Measurements from ENCODE around the gene PLIN2.

DNA sequence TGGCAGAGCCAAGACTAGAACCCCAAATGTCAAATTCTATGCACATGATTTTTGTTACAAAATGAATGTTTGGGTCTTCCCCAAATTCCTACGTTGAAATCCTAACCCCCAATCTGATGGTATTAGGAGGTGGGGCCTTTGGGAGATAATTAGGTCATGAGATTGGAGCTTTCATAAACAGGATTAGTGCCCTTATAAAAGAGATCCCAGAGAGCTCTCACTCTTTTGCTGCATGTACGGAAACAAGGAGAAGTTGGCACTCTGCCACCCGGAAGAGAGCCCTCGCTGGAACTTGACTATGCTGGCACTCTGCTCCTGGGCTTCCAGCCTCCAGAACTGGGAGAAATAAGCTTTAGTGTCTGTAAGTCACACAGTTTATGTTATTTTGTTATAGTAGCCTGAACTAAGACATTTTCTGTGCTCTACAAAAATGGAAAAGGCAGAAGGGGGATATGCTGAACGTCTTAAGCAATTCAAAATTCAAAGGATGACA, 17.5 kb downstream of the NFIB start:
- PRO-cap = no peak
- RRBS = no CpG with 5 or more reads among the region's 5 CpGs

DNA sequence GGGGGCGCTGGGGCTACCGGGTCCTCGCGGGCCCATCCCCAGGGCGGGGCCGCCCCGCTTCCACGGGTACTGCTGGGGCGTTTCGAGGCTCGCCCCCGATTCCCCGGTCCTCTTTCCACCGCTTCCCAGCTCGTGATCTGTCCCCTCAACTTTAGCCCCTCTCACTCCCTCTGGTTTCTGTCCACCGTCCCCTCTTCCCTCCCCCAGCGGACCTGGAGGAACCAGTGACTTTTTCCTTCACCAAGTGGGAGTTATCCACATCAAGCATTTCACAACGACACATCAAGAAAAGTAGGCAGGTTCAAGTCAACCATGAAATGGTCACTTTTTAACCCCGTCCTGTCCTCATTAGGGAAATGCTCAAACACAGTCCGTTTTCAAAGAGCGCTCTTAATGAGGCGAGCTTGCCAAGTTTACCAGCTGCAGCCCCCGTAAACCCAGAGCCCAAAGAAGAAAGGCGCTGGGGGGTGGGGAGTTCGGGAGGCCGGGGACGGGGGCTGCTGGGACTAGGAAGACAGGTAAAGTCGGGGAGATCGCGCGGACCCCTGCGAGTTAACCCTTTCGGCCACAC, 2.0 kb upstream of the NFIB start:
- PRO-cap = no peak
- RRBS = 4% methylated on average over 12 of the region's 33 CpGs

DNA sequence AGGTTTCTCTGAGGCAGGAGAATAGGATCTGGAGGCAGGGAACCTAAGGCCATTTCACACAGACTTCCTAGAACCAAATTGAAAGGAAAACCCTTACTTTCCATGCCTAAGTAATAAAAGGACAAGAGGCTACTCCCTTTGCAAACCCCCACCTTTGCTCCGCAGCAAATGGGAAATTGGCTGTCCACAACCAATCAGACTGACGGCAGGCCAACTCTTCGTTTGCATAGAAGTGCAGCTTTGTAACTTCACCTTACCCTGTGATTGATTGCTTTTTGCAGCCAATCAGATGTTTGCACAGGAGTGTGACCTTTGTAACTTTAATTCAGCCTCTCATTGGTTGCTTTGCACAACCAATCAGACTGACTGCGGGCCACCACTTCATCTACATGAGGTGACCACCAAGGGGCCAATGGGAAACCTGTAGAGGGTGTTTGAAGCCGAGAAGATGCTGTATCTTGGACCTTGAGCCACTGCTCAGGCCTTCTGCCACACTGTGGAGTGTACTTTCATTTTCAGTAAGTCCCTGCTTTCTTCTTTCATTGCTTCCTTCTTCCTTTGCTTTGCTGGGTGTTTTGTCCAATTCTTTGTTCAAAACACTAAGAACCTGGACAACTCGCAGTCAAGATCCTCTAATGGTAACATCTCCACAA, 51.2 kb upstream of the FREM1 start:
- PRO-cap = no peak
- RRBS = no CpG with 5 or more reads among the region's 6 CpGs

DNA sequence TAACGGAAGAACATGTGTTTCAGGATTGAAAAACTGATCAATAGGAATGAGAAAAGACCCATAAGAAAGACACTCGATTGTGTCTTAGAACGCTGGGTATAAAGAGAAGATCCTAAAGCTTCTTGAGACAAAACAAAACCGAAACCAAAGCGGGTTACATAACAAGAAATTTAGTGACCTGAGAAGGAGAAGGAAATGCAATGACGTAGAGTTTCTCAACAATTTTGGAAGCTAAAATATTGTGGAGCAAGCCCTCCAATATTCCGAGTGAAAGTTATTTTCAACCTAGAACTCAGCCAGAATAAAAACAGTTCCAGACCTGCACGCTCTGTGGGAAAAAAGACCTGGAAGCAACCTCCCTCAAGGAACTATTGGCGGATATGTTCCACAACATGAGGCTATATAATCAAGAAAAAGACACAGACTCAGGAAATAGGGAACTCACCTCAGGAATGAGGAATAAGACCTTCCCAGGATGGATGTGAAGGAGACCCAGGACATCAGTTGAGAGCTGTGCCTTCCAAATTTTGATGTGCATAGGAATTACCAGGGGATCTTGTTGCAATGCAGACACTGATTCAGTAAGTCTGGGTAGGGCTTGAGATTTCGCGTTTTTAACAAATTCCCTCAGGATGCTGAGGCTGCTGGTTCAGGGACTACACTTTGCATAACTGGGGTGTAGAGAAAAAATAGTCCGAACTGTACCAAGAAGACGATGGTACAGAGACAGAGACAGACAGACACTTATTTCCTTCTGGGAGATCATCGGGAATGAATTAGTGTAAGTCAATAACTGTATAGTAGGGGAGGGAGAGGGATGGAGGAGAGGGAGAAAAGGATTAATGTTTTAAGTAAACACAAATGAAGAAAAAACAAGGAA, 82.1 kb upstream of the FREM1 start:
- PRO-cap = no peak
- RRBS = no CpG with 5 or more reads among the region's 14 CpGs

GRCh38 chr9:15290610-15291341, 16.2 kb downstream of the TTC39B start:
- PRO-cap = no peak
- RRBS = no CpG with 5 or more reads among the region's 9 CpGs

DNA sequence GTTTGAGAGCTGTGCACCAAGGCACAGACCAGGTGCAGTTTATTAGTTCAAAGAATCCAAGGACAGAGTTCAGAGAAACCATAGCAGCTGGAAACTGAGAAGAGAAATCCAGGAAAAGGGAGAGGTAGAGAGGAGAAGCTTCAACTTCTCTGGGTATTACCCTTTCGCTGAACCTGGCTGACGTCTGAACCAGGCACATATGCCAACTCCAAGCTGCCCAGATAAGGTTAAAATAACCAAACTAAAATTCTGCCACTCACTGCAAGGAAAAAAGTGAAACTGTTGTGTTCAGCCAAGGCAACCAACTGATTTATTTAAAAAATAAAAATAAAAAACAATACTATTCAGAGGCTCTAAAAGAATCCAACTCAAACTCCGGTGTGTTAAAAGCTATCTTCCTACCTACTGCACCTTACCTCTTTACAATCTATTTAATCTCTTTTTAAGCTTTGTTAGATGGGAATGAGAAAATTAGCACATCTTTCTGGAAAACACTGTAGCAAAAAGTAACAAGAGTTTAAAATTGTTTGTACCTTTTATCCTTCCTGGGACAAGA, 23.6 kb upstream of the TTC39B start:
- PRO-cap = no peak
- RRBS = no CpG with 5 or more reads among the region's 3 CpGs

GRCh38 chr9:15485628-15486266, 25.0 kb downstream of the PSIP1 start:
- PRO-cap = no peak
- RRBS = no CpG with 5 or more reads among the region's 1 CpG

DNA sequence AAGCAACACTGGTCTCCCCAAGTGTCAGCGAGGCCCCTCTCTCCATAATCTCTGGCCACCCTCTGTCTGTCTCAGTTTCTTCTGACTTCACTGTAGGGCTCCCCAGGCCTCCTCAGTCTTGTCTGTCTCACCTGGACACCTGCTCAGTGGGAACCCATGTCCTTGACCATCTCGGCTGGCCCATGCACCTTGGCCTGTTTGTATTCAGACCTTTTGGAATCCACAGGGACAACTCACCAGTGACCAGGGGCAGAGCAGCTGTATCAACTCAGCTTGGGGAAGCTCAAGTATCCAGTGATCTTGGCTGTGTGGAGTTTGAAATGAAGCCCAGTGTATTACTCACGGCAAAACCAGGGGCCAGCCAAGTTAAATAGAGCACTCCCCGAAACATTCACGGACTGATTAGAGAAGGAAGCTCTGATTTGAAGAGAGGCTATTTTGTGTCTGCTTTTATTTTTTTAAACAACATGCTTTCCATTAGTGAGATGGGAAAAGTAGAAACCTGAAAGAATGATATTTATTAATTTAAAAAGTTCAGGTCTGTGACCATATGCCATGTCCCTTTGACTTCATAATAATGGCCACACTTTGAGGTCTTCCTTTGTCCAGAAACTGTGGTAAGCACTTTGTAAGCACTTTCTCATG, 656.7 kb downstream of the BNC2 start:
- PRO-cap = no peak
- RRBS = no CpG with 5 or more reads among the region's 5 CpGs

- PRO-cap = no peak
- RRBS = no CpG with 5 or more reads among the region's 5 CpGs
Observed at GRCh38 chr9:16571235-16571654, 299.2 kb downstream of the BNC2 start.

DNA sequence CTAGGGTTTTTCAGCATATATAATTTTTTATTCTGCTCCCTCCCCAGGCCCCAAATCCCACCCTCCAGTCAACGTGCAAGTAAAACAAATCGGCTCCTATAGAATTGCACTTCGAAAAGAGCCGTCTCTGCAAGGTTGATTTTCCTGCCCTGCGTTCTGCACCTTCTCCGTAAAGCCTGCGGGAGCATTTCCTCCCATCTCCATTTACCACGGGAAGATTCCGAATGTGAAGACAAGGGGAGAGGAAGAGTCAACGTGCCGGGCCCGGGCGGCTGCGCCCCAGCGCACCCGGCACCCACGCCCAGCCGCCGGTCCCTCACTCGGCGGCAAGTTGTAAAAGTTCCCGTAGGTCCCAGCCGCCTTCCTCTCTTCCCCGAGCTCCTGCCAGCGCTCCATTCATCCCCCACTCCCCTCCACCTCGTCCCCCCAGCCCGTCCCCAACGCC, 576 bp downstream of the BNC2 start:
- PRO-cap = no peak
- RRBS = no CpG with 5 or more reads among the region's 28 CpGs

- PRO-cap = no peak
- RRBS = no CpG with 5 or more reads among the region's 10 CpGs
Observed at GRCh38 chr9:16983508-16983952, 113.1 kb upstream of the BNC2 start.

DNA sequence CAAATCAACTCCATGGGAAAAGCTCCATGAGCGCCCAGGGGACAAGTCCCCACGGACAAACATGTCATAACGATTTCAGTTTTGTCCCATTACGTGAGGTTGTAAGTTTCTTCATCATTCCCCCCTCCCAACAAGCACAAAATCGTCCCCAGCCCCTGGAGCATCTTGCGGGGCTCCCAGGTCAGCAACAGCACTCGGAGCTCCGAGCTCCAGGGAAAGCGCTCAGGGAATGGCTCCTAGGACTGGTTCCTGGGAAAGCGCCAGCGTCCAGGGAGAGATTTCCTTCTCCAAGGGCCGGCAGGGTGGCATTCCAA, 327.1 kb downstream of the SH3GL2 start:
- PRO-cap = unidirectional peak, plus-strand start at position 193 of the sequence
- RRBS = 0% methylated on average over 1 of the region's 12 CpGs

DNA sequence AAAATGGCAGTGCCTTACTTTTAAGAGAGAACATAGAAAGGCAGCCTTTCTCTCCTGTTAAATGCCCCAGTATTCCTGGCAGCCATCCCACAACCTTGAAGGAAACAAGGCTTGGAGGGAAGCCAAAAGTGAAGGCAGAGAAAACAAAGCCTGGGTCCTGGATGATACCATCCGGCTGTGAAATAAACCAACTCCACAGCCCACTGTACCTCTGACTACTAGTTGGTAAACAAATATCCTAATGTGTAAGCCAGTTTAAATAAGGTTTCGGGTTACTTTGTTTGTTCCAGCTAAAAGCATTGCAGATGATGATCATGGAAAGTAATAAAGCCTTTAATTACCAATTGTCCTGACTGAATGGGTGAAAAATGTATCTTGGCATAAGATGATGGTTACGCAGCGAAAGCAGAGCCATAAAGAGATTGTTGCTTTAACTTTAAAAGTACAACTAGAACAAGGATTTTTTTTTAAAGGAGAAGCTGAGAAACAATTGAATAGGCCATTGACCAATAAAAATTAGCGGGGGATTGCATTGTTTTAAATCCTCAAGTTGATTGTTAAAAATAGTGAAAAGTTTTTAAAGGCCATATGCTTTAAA, 80.1 kb upstream of the ADAMTSL1 start:
- PRO-cap = no peak
- RRBS = no CpG with 5 or more reads among the region's 5 CpGs

- PRO-cap = no peak
- RRBS = no CpG with 5 or more reads among the region's 7 CpGs
Observed at GRCh38 chr9:18437631-18438148, 36.3 kb upstream of the ADAMTSL1 start.

- PRO-cap = no peak
- RRBS = 7% methylated on average over 9 of the region's 41 CpGs
Observed at GRCh38 chr9:18438149-18439155, 35.5 kb upstream of the ADAMTSL1 start.

DNA sequence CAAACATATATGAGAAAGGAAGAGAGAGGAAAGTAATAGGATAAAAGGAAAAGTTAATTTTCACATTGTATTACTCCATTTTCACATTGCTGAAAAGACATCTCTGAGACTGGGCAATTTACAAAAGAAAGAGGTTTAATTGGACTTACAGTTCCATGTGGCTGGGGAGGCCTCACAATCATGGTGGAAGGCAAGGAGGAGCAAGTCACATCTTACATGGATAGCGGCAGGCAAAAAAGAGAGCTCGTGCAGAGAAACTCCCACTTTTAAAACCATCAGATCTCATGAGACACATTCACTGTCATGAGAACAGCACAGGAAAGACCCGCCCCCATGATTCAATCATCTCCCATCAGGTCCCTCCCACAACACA, 227.9 kb downstream of the ADAMTSL1 start:
- PRO-cap = no peak
- RRBS = no CpG with 5 or more reads among the region's 3 CpGs

DNA sequence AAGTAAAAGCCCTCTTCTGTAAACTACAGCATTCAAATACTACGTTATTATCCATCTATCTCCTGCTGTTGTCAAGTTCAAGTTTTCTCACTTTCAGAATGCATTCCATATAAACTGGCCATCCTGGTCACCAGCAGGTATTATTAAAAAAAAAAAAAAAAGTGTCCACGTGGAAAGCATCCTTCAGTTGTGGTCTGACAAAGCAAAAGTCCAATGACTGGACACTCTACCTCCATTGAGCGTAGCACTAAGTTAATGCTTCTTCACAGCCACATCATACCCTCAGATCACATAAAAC, 13.2 kb downstream of the SAXO1 start:
- PRO-cap = no peak
- RRBS = no CpG with 5 or more reads among the region's 3 CpGs

GRCh38 chr9:19127343-19127896, at the start of gene PLIN2:
TSS of gene PLIN2 (minus strand) at chr9:19127492.
- PRO-cap = bidirectional peak, plus-strand start at chr9:19127669, minus-strand start at chr9:19127490
- RRBS = 2% methylated on average over 31 of the region's 56 CpGs

GRCh38 chr9:19127897-19128675, 794 bp upstream of the PLIN2 start:
- PRO-cap = bidirectional peak, plus-strand start at chr9:19128404, minus-strand start at chr9:19128417
- RRBS = no CpG with 5 or more reads among the region's 41 CpGs

DNA sequence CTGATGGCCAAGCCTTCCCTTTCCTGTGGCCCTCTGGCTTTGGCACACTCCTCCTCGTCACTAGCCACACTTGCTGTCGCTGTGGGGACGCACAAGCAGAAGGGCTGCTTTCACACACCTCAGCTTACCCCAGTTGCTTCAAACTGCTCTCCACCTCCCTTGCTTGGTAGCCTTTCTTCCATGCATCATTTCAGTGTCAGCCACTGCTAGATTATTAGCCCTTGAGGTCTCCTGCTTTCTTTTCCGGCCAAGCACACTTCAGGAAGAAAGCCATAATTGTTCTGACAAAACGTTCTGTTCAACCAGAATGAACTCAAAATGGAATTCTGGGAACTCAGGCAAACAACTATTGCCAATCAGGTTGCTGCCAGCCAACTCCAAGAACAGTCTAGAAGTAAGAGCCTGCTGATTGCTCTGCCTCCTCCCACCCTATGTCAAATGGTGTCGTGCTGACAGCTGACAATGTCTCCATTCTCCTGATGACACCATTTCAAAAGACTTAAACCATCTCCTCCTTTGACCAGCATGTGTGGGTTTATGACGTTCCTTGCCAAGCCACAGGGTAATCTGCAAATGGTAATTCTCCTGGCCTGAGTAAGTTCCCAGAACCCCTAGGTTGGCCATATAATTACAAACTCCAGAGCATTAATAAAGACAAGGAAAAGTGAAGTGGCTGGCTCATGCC, 21.8 kb upstream of the PLIN2 start:
- PRO-cap = no peak
- RRBS = no CpG with 5 or more reads among the region's 7 CpGs

Data from kidney (tissue), 2 donors.